Type B pancreatic cell (in vitro differentiated cells): ENCODE measurements around a stretch of chr14.

DNA sequence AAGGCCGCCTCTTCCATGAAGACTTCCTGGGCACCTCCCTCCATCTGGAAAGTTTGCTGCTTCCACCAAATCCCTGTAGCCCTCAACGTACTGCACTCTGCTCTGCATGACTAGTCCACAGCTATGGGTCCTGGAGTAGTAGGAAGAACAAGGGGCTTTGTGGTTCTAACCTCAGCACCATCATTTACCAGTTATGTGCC is 8.4 kb upstream of the LTBP2 start:
- PRO-cap = no peak

- PRO-cap = no peak
Observed at GRCh38 chr14:74661816-74662687, 50.0 kb upstream of the LTBP2 start.

GRCh38 chr14:74890847-74891588 is 9.3 kb downstream of the DLST start:
- PRO-cap = no peak

- PRO-cap = no peak
Observed at GRCh38 chr14:75003208-75003953, 660 bp downstream of the EIF2B2 start.

DNA sequence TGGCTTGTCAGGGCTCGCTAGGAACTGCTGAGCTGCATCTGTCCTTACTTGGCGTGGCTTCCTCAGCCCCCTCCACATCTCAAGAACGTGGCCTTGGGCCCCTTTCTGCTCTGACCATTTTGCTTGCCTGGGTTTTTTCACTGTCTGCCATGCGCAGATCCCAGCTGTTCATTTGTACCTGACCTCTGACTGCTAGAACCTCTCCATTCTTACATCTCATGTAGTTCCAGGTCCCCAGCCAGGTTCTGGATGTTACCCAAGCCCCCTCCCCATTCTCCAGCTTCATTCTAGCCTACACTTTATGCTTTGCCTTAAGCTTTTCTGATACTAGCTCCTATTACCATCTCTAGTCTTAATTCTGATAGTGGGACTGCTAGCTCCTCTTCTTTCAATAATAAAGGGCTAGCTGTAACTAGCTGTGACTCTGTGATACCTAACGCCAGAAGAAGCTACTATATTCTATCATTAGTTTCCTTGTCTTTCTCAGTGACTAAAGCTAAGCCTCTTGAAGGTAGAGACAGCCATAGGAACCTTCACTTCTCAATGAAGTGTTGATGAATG is 11.5 kb downstream of the EIF2B2 start:
- PRO-cap = no peak

GRCh38 chr14:75147277-75148159 is 20.7 kb upstream of the NEK9 start:
- PRO-cap = no peak

DNA sequence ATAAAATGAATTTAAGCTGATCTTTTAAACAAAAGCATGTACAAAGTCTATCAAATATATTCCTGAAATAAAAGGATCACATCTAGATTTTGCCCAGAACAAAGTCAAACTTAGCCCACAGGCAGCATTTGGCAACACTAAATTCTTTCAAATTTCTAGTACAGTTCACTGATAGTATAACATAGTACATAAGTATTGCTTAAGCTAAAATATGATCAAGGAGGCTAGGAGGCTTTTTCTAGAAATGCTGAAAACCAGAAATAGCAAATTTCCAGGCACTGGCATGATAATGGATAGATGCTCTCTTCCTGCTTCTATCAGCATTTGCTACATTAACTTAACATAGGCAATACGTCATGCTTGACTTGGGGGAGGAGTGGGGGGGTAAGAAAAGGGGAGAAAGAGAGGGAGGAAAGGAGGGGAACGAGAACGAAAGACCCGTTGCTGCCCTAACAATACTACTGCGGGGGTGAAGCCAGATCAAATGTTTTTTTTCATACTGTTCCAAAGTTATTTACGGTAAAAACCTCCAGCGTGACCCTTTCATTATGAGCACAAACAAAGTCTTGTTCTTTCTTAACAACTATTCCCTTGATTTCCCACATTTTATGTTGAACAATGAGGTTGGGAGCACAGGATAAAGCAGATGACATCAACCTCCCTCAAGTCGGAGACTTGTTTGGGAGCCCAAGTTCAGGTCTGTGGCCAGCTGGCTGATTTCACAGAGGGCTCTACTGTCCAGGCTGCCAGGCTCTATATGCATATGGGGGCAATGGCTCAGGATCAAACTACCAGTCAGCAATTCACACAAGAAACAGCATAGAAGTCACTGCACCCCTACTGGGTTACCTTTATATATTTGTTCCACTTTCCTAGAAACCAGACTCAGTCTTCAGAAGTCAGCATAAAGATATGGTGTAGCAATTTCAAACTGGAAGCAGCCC is 10.5 kb downstream of the TMED10 start:
- PRO-cap = no peak

- PRO-cap = no peak
Observed at GRCh38 chr14:75249394-75250406, 28.9 kb upstream of the FOS start.

- PRO-cap = no peak
Observed at GRCh38 chr14:75282673-75283795, 4.4 kb downstream of the FOS start.

GRCh38 chr14:75297278-75297872 is 18.7 kb downstream of the FOS start:
- PRO-cap = no peak

DNA sequence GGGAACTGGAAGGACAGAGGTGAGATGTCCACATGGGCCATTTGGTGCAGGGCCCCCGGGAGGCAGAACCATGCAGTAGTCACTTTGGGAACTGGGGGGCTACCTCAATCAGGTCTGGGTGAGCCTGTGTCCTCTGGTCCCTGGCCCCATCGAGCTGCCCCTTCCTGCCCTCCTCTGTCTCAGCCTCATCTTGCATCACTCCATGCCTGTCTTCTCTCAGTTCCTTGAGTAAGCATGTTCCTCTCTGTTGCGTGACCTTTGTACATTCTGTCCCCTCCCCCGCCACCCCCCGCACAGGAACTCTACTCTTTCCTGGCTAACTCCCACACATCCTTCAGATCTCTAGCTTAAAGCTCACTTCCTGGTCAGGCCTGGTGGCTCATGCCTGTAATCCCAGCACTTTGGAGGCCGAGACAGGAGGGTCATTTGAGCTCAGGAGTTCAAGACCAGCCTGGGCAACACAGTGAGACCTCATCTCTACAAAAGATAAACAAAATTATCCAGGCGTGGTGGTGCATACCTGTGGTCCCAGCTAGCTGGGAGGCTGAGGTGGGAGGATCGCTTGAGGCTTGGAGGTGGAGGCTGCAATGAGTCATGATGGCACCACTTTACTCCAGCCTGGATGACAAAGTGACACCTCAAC is 23.2 kb downstream of the FOS start:
- PRO-cap = no peak

GRCh38 chr14:75380774-75381228 is 47.0 kb upstream of the JDP2 start:
- PRO-cap = no peak

- PRO-cap = no peak
Observed at GRCh38 chr14:75419201-75419971, 8.4 kb upstream of the JDP2 start.

DNA sequence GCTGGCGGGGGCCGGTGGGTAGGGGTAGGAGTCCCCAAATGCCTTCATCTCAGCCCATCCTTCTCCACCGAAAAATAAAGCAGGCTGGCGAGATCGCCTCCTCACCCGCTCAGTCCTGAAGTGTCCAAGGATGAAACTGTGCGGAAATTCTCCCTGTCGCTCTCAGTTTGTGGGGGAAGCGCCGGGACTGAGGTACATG is 558 bp upstream of the JDP2 start:
- PRO-cap = unidirectional peak, plus-strand start at position 112 of the sequence

DNA sequence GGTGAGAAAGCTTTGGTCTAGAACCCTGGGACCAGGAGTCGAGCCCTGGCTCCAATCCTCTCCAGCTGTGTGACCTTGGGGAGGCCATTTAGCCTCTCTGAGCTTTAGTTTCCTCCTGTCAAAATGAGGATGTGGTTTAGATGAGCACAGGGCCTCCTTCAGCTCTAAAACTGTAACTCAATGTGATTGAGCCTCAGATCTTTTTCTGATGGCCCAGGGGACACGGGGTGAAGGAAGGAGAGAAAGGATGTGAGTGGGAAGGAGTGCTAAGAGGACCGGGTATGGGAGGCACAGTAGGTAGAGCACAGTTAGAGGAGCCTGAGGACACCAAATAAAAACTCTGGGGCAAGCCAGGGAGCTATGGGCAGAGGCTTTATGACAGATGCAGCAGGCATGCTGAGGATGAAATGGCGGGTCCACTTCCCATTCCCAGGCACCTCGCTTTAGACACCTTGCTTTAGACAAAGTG is 7.8 kb downstream of the JDP2 start:
- PRO-cap = no peak

- PRO-cap = no peak
Observed at GRCh38 chr14:75560909-75561330, 17.5 kb upstream of the FLVCR2 start.

GRCh38 chr14:75604925-75606045 is 26.9 kb downstream of the FLVCR2 start:
- PRO-cap = no peak

DNA sequence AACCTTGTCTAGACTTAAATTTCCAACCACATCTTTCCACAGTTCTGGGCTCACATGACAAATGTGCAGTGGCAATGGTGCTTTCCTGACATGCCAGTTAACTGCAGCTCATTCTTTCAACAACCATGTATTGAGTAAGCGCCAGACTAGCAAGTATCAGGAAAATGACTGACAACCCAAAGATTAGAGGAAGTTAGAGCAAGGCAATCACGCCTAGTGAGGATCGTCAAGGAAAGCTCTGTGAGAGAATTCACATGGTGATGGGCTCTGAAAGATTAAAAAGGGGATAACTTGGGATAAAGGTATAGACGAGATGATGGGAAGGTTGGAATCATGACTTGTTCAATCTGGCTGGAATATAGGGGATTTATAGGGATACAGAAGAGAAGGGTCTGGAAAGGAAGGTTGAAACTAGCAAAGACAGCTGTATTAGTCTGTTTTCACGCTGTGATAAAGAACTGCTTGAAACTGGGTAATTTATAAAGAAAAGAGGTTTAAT is 35.9 kb downstream of the FLVCR2 start:
- PRO-cap = no peak

DNA sequence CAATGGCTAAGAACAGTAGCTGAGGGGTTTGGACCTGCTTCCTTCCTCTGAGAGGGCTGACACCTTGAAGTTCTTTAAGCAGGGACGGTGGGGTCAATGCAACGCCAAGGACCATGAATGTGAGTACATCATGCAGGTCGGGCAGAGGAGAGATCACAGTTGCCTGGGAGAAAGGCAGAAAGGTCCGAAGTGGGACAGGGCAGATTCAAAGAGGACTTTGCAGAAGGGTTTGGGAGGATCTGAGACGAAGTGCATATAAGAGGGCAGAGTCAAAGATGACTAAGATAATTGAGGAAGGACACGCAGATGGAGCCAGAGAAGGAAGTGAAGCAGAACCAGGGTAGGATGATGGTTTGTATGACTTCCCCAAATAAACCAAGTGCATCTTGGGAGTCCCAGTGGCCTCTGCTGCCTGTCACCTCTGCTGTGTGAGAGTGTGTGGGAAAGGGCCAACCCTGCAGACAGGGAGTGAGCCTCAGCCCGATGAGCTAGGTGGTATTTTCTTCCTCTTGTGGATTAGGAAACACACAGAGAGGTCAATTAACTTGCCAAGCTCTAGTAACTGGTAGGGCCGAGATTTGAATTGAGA is 36.7 kb downstream of the FLVCR2 start:
- PRO-cap = no peak

- PRO-cap = no peak
Observed at GRCh38 chr14:75648084-75648968, 12.3 kb downstream of the ERG28 start.